HepG2 (cell line): ENCODE measurements around a stretch of chr5.

DNA sequence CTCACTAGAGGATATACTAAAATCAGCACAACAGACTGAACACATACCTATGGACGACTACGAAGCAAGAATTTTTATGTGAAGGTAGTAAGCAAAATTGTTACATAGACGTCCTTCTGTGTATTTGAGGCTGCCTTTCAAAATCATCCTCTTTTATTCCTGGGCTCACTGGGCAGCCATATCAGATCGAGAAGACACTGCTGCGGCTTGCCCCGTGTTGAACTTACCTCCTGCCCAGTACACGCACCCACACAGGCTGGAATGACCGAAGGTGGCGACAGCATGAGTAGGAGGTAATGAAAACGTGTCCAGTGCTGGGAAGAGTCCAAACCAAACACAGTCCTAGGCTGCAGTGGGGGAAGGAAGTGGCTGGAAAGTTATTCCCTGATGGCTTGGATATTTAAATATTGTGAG, 41.5 kb downstream of the ANKH start:
- RRBS, 2 experiments, result no CpG with 5 or more reads among the region's 10 CpGs
CAGE:
- cytosol, long polyA minus RNA, result no peak
- cytosol, long polyA plus RNA, result no peak
- long polyA plus RNA, result no peak
- nucleus, long polyA minus RNA, result no peak
- nucleus, long polyA plus RNA, result no peak

DNA sequence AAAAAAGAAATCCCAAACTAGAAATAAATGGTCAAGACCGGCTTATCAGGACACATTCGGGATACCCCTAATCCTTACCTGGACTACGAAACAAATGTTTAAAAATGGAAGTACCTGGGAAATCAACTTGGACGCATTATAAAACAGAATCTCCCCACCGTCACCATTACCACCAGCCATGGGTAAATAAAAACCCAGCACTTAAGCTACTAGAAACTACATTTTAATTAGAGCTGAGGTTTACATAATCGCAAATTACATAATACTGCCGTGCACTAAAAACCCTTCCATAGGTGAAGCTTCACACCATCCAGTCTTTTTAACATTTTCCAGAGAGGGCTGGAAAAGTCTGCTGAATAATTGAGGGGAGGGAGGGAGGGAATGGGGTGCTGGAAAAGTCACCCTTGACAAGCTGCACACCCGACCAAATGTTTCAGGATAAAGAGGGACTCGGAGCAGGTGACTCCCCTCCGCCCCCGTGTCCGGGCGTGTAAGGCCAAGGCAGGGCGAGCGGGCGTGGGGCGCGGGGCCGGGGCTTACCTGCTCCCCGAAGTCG, 688 bp downstream of the ANKH start:
- RRBS, 2 experiments, result 1 to 2% methylated on average over 10 of the region's 21 CpGs
CAGE:
- cytosol, long polyA minus RNA, result no peak
- cytosol, long polyA plus RNA, result no peak
- long polyA plus RNA, result no peak
- nucleus, long polyA minus RNA, result no peak
- nucleus, long polyA plus RNA, result no peak

DNA sequence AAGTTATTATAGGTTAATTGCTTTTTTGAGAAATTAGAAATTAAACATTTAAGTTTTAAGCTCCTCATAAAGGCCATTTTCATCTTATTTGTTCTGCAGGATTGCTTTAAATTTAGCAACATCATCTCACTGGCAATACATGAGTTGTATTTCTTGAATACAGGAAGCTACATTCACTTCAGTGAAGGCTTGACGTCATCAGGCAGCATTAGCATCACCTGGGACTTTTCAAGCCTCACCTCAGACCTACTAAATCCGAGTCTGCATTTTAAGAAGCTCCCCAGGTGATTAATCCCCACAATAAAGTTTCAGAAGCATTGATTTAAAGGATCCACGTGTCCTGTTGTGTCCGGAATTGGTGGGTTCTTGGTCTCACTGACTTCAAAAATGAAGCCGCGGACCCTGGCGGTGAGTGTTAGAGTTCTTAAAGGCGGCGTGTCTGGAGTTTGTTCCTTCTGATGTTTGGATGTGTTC, 121.1 kb upstream of the ANKH start:
- RRBS, 2 experiments, result no CpG with 5 or more reads among the region's 9 CpGs
CAGE:
- cytosol, long polyA minus RNA, result no peak
- cytosol, long polyA plus RNA, result no peak
- long polyA plus RNA, result no peak
- nucleus, long polyA minus RNA, result no peak
- nucleus, long polyA plus RNA, result no peak

GRCh38 chr5:15696933-15697283, 196.9 kb downstream of the FBXL7 start:
- RRBS, 2 experiments, result no CpG with 5 or more reads among the region's 1 CpG
CAGE:
- cytosol, long polyA minus RNA, result no peak
- cytosol, long polyA plus RNA, result no peak
- long polyA plus RNA, result no peak
- nucleus, long polyA minus RNA, result no peak
- nucleus, long polyA plus RNA, result no peak

GRCh38 chr5:15911989-15912326, 267.6 kb downstream of the MARCHF11 start:
- RRBS, 2 experiments, result no CpG with 5 or more reads among the region's 19 CpGs
CAGE:
- cytosol, long polyA minus RNA, result no peak
- cytosol, long polyA plus RNA, result no peak
- long polyA plus RNA, result no peak
- nucleus, long polyA minus RNA, result no peak
- nucleus, long polyA plus RNA, result no peak

DNA sequence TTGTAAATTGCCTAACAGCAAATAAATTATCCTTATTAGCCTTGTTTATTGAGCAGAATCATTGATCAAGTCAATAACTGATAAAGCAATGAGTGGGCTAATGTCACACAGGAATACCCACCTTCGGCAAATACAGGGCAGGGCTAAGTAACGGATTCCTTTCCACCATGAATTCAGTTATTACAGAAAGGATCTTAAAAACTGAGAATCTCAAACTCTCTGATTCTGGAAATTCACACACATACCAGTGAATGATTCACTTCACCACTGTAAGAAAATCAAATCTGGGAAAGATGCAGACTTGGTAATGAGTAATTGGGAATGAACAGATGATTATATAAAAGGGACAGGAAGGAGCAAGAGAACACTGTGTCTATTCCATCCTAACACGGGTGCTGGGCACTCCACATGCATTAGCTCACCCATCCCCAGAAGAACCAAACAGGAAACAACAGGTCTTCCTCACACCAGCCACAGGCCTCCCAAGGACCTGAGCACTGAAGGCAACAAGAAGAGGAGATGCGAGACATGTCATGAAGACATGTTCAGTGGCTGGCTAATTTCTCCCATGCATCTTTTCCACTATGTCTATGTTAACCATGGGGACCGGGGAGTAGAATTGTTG, 74.8 kb upstream of the ZNF622 start:
- RRBS, 2 experiments, result no CpG with 5 or more reads among the region's 5 CpGs
CAGE:
- cytosol, long polyA minus RNA, result no peak
- cytosol, long polyA plus RNA, result no peak
- long polyA plus RNA, result no peak
- nucleus, long polyA minus RNA, result no peak
- nucleus, long polyA plus RNA, result no peak

- RRBS, 2 experiments, result no CpG with 5 or more reads among the region's 12 CpGs
CAGE:
- cytosol, long polyA minus RNA, result no peak
- cytosol, long polyA plus RNA, result no peak
- long polyA plus RNA, result no peak
- nucleus, long polyA minus RNA, result no peak
- nucleus, long polyA plus RNA, result no peak
These were observed 74.5 kb downstream of the RETREG1 start for GRCh38 chr5:16542041-16542931.

GRCh38 chr5:16881423-16881968, 54.6 kb downstream of the MYO10 start:
- RRBS, 2 experiments, result no CpG with 5 or more reads among the region's 3 CpGs
CAGE:
- cytosol, long polyA minus RNA, result no peak
- cytosol, long polyA plus RNA, result no peak
- long polyA plus RNA, result no peak
- nucleus, long polyA minus RNA, result no peak
- nucleus, long polyA plus RNA, result no peak

DNA sequence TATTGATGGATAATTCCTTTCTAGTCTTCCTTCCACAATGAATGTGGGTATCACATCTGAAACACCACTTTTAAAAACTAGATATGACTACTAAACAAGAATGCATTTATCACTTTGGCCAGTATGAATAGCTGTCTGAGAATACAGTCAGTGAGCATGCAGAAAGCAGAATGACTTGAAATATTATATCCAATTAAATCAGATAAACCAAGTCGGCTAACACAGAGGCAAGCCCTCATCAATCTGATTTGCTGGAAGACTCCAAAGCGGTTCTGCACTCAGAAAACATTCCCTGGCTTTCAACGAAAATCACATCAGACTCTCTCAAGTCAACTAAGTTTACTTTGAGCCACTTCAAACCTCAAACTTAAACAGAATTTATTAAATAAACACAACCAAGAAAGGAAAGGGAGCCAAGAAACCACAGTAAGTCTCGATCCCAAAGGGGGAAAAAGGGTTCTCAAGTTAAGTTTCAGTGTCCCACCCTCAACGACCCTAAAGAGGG, 1.4 kb downstream of the MYO10 start:
- RRBS, 2 experiments, result no CpG with 5 or more reads among the region's 5 CpGs
CAGE:
- cytosol, long polyA minus RNA, result no peak
- cytosol, long polyA plus RNA, result no peak
- long polyA plus RNA, result no peak
- nucleus, long polyA minus RNA, result no peak
- nucleus, long polyA plus RNA, result no peak

DNA sequence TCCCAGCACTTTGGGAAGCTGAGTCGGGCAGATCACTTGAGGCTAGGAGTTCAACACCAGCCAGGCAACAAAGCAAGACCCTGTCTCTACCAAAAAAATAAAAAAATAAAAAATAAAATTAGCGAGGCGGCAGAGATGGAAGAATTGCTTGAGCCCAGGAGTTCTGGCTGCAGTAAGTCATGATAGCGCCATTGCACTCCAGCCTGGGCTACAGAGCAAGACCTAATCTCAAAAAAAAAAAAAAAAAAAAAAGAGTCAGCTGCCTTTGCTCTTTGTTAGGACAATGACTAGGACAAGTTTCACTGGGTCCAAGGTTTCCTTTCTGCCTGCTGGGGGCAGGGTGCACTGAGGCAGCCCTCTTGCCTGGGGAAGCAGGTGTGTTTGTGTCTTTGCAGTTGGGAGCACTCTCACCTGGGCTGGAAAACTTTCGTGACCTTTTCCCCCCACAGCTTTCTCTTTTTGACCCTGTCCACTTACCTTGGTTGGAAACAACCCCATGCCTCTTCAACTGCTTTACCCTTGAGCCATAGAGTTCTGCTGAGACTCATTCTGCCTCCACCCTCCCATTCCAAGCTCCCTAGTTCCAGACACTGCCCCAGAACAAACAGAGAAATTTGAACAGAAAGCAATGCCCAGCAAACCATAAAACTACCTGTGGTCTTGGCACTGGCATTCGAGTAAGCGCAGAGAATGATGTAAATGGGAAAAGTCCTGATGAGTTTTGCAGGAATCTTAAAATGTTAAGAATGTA, 16.9 kb upstream of the MYO10 start:
- RRBS, 2 experiments, result no CpG with 5 or more reads among the region's 7 CpGs
CAGE:
- cytosol, long polyA minus RNA, result no peak
- cytosol, long polyA plus RNA, result no peak
- long polyA plus RNA, result no peak
- nucleus, long polyA minus RNA, result no peak
- nucleus, long polyA plus RNA, result no peak

- RRBS, 2 experiments, result no CpG with 5 or more reads among the region's 21 CpGs
CAGE:
- cytosol, long polyA minus RNA, result no peak
- cytosol, long polyA plus RNA, result no peak
- long polyA plus RNA, result no peak
- nucleus, long polyA minus RNA, result no peak
- nucleus, long polyA plus RNA, result no peak
These were observed 126.8 kb upstream of the MYO10 start for GRCh38 chr5:17062548-17063573.

DNA sequence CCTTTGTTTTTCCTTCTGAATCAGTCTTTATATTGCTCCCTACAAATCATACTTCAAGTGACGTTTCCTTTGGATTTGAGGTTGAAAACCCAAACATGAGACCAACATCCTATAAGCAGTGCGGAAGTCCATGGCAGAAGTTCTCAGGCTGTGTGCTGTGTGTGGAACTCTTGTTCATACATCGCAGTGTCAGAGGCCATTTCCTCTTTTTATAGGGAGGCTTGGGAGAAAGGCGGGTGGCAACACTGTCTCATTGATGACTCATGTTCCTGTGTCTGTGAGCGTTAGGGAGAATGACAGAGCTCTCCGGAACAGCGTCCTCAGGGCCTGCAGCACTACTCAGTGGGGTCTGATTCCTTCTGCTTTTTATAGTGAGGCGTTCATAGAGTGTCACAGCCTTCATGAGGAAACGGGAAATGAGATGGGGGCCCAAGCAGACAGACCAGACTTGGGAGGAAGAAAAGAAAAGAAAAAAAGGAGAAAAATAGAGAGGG, 98.8 kb upstream of the BASP1 start:
- RRBS, 2 experiments, result no CpG with 5 or more reads among the region's 9 CpGs
CAGE:
- cytosol, long polyA minus RNA, result no peak
- cytosol, long polyA plus RNA, result no peak
- long polyA plus RNA, result no peak
- nucleus, long polyA minus RNA, result no peak
- nucleus, long polyA plus RNA, result no peak

GRCh38 chr5:17219089-17219532, 1.7 kb downstream of the BASP1 start:
- RRBS, 2 experiments, result 8 to 11% methylated on average over 5 of the region's 15 CpGs
CAGE:
- cytosol, long polyA minus RNA, result no peak
- cytosol, long polyA plus RNA, result no peak
- long polyA plus RNA, result no peak
- nucleus, long polyA minus RNA, result no peak
- nucleus, long polyA plus RNA, result no peak

DNA sequence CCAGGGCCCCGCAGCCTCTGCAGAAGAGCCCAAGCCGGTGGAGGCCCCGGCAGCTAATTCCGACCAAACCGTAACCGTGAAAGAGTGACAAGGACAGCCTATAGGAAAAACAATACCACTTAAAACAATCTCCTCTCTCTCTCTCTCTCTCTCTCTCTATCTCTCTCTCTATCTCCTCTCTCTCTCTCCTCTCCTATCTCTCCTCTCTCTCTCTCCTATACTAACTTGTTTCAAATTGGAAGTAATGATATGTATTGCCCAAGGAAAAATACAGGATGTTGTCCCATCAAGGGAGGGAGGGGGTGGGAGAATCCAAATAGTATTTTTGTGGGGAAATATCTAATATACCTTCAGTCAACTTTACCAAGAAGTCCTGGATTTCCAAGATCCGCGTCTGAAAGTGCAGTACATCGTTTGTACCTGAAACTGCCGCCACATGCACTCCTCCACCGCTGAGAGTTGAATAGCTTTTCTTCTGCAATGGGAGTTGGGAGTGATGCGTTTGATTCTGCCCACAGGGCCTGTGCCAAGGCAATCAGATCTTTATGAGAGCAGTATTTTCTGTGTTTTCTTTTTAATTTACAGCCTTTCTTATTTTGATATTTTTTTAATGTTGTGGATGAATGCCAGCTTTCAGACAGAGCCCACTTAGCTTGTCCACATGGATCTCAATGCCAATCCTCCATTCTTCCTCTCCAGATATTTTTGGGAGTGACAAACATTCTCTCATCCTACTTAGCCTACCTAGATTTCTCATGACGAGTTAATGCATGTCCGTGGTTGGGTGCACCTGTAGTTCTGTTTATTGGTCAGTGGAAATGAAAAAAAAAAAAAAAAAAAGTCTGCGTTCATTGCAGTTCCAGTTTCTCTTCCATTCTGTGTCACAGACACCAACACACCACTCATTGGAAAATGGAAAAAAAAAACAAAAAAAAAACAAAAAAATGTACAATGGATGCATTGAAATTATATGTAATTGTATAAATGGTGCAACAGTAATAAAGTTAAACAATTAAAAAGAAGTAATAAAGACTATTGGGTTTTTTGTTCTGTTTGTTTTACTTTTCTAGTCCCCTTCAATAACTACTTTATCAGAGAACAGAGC, 58.7 kb downstream of the BASP1 start:
- RRBS, 2 experiments, result no CpG with 5 or more reads among the region's 15 CpGs
CAGE:
- cytosol, long polyA minus RNA, result no peak
- cytosol, long polyA plus RNA, result no peak
- long polyA plus RNA, result no peak
- nucleus, long polyA minus RNA, result no peak
- nucleus, long polyA plus RNA, result no peak

DNA sequence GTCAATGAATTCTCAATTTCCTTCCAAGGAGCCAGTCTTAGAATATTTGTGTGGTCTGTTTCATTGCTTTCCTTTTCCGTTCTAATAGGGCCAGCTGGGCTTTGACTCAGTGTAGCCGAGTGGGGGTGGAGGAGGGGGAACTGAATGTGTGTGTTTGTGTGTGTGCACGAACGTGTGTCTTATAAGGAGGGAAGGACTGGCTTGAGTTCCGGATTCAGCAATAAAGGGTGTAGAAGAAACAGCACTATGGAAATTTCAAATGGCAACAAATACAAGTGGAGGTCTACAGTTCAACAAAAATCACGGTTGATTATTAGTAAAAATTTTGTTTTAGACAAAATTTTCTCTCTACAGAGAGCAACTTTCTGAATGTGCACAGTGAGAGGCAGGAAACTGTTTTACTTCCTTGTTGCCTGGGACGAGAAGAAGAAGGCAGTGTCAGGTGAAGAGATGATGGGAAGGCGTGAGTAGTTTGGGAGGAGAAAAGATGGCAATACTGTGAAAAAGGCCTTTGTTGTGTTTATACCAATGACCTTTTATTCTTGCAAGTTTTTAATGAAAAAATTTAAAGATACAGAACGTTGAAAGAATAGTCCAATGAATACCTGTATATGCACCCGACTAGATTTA, 100.3 kb downstream of the BASP1 start:
- RRBS, 2 experiments, result no CpG with 5 or more reads among the region's 10 CpGs
CAGE:
- cytosol, long polyA minus RNA, result no peak
- cytosol, long polyA plus RNA, result no peak
- long polyA plus RNA, result no peak
- nucleus, long polyA minus RNA, result no peak
- nucleus, long polyA plus RNA, result no peak

GRCh38 chr5:17436261-17436656, 55.6 kb downstream of the H3Y2 start:
- RRBS, 2 experiments, result no CpG with 5 or more reads among the region's 7 CpGs
CAGE:
- cytosol, long polyA minus RNA, result no peak
- cytosol, long polyA plus RNA, result no peak
- long polyA plus RNA, result no peak
- nucleus, long polyA minus RNA, result no peak
- nucleus, long polyA plus RNA, result no peak

DNA sequence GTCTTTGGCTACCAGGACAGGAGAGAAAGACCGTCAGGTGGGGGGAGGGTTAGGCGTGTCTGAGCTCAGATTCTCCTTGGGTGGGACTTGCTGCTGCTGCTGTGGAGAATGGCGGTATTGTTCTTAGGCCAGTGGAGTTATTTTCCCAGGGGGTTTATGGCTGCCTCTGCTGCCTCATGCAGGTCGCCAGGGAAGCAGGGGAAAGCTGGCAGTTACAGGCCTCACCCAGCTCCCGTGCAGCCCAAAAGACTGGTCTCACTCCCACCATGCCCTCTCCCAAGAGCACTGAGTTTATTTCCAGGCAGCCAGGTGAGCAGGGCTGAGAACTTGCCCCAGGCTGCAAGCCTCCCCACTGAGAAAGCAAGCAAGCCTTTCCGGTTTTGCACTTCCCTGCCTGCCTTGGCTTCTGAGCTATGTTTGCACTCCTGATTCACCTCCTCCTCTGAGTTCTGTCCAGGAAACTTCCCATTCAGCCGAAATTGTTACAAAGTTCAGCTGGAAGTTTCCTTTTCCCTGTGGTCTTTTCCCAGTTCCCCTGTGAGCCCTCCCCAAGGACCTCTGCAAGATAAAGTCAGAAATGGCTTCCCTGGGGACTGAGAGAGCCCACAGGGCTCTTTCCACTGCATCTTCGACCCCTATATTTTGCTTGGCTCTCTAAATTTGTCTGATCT, 296.1 kb upstream of the H3Y1 start:
- RRBS, 2 experiments, result no CpG with 5 or more reads among the region's 8 CpGs
CAGE:
- cytosol, long polyA minus RNA, result no peak
- cytosol, long polyA plus RNA, result no peak
- long polyA plus RNA, result no peak
- nucleus, long polyA minus RNA, result no peak
- nucleus, long polyA plus RNA, result no peak

GRCh38 chr5:18698500-18698935, 1042.9 kb upstream of the H3Y1 start:
- RRBS, 2 experiments, result no CpG with 5 or more reads among the region's 8 CpGs
CAGE:
- cytosol, long polyA minus RNA, result no peak
- cytosol, long polyA plus RNA, result no peak
- long polyA plus RNA, result no peak
- nucleus, long polyA minus RNA, result no peak
- nucleus, long polyA plus RNA, result no peak

- RRBS, 2 experiments, result no CpG with 5 or more reads among the region's 6 CpGs
CAGE:
- cytosol, long polyA minus RNA, result no peak
- cytosol, long polyA plus RNA, result no peak
- long polyA plus RNA, result no peak
- nucleus, long polyA minus RNA, result no peak
- nucleus, long polyA plus RNA, result no peak
These were observed 1089.2 kb upstream of the H3Y1 start for GRCh38 chr5:18744886-18745297.

DNA sequence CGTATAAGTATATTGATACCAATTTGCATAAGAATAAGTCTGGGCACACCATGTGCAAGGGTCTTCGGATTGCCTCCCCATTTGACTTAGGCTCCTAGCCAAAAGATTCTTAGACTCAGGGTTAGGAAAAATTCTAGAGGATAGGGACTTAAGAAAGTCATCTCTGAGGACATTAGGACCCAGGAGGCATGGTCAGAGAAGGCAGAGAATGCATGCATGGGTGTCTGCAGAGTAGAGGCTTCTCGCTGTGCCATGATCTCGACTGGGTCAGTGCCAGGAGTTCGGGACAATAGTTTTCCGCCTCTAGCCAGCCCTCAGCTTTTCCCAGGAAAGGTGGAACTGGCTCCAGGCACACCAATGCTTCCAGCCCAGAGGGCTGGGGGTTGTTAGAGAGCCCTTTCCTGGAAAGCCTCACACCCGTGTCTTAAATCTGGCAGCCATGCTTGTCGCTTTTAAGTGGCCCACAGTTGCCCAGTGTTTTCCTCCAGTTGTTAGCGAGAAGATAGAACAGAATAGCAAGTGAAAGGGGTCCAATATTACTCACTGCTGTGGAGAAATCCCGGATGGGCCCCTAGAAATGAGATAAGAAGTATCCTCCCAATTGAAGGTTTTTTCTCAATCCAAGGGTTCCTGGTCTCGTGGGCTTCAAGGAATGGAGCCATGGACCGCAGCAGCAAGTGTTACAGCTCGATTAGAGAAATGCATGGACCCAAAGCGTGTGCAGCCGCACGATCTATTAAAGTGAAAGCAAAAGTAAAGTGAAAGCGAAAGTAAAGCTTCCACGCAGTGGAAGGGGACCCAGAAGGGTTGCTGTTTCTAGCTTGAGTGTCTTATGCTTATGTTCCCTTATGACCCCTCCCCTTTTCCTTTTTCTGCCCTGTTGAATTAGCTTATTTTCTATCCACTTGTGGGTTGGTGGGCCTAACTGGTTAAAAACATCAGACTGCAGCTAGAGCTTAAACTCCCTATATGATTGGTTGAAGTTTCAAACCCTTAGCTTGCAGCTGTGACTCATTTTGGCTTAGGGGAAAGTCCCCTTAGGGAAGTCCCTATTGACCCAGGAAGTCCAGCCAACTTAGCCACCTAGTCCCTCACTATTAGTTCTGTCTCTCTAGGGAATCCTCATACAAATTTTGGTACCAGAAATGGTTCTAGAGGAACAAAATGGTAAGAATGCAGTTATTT, 1090.2 kb upstream of the H3Y1 start:
- RRBS, 2 experiments, result no CpG with 5 or more reads among the region's 18 CpGs
CAGE:
- cytosol, long polyA minus RNA, result no peak
- cytosol, long polyA plus RNA, result no peak
- long polyA plus RNA, result no peak
- nucleus, long polyA minus RNA, result no peak
- nucleus, long polyA plus RNA, result no peak